B cell (primary cell): ENCODE measurements around the gene IGFLR1.

GRCh38 chr19:35163791-35164106 lies 9.2 kb downstream of the FXYD5 start:
- PRO-cap, result no peak
- CAGE, long polyA plus RNA, result no peak

DNA sequence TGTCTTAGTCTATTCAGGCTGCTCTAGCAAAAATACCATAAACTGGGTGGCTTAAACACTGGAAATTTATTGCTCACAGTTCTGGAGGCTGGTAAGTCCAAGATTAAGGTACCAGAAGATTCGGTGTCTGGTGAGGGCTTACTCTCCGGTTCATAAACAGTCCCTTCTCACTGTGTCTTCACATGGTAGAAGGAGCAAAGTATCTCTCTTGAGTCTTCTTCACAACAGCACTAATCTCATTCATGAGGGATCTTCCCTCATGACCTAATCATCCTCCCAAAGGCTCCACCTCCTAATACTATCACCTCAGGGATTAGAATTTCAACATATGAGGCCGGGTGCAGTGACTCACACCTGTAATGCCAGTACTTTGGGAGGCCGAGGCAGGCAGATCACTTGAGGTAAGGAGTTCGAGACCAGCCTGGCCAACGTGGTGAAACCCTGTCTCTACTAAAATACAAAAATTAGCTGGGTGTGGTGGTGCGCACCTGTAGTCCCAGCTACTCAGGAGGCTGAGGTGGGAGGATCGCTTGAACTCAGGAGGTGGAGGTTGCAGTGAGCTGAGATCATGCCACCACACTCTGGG lies 31.7 kb downstream of the FAM187B start:
- PRO-cap, result no peak
- CAGE, long polyA plus RNA, result no peak

DNA sequence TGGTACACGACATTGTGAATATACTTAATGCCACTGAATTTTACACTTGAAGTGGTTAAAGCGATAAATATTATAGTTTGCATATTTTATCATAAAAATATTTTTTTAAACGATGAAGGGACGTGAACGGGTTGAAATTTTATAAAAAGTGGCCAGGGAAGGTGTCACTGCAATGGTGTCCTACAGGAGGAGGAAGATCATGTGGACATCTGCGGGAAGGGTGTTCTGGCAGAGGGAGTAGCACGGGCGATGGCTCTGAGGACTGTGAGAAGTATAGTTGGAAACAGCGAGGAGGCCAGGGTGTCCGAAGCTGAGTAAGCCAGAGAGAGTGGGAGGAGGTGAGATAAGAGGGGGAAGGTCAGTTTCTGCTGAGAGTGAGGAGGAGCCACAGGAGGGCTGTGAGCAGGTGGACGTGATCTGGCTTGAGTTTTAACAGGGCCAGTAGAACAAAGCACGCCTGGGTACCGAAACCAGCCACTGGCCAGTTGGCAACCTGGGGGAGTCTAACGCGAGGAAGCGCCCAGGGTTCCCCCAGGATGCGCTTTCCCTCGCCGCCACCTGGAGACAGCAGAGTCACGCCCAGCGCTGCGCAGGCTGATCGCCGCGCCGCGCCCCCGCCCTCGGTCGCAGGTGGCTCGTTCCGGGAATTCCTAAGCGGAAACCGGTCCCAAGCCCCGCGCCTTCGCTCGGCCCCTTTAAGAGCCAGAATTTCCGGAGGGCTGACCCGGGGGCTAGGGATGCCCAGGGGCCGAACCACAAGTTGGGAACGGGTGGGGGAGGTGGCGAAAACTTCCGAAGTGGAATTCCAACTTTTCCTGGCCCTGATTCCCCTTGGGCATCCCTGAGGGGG lies 1.2 kb upstream of the LSR start:
- PRO-cap, result no peak
- CAGE, long polyA plus RNA, result no peak

DNA sequence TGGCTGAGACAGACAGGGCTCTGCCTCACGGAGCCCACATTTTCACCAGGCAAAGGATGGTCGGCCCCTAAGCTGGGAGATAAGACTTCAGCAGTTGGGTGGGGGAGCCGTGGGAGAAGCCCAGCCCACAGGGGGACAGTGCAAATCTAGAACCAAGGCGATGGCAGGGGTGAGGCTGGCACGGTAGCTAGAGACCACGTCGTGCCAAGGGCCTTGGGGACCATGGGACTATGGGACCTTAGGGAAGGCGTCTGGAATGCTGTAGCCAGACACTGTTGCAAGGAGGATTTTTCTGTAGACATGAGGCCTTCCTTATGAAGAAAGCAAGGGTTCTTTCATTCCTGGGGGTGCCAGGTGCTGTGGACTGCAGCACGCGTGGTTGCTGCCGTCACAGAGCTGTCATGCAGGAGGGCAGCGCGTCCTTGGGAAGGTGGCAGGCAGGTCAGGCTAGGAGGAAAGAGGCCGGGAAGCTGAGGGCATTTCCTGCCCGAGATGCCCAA lies 8.4 kb downstream of the LSR start:
- PRO-cap, result no peak
- CAGE, long polyA plus RNA, result no peak

DNA sequence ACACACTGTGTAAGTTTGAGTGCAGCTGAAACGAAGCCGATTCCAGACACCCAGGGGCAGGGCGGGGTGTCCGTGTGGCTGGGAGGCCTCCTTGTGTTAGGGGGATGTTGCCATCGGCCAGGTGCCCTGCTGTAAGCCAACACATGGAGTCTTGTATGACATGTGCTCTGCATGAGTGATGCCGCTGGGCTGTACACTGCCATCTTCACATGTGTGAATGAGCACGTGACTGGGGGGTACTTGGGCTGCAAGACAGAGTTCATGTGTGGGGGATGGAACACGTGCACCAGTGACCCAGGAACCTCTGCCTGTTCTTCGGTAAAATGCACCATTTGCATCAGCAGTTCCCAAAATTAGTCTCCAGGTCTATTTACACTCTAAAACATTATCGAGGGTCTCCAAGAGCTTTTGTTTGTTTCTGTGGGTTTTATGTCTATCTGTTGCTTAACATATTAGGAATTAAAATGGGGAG lies 8.9 kb upstream of the USF2 start:
- PRO-cap, result no peak
- CAGE, long polyA plus RNA, result no peak

DNA sequence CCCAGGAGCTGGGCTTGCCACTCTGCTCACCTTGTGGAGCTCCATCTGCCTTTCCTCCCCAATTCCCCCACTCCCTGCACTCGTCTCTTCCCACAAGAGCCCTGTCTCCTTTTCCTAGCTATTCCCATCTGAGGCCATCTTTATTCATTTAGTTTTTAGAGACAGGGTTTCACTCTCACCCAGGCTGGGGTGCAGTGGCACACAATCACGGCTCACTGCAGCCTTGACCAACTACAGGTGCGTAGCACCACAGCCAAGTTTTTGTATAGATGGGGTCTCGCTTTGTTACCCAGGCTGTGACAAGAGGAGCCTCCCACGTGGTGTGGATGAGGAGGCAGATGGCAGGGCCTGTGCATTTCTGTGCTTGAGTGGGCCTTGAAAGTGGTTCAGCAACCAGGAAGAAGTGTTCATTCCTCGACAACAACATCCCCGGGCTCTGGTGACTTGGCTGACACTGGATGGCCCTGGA lies 1.9 kb upstream of the HAMP start:
- PRO-cap, result no peak
- CAGE, long polyA plus RNA, result no peak

GRCh38 chr19:35310393-35311172 lies 18.4 kb upstream of the CD22 start:
- PRO-cap, result no peak
- CAGE, long polyA plus RNA, result no peak

DNA sequence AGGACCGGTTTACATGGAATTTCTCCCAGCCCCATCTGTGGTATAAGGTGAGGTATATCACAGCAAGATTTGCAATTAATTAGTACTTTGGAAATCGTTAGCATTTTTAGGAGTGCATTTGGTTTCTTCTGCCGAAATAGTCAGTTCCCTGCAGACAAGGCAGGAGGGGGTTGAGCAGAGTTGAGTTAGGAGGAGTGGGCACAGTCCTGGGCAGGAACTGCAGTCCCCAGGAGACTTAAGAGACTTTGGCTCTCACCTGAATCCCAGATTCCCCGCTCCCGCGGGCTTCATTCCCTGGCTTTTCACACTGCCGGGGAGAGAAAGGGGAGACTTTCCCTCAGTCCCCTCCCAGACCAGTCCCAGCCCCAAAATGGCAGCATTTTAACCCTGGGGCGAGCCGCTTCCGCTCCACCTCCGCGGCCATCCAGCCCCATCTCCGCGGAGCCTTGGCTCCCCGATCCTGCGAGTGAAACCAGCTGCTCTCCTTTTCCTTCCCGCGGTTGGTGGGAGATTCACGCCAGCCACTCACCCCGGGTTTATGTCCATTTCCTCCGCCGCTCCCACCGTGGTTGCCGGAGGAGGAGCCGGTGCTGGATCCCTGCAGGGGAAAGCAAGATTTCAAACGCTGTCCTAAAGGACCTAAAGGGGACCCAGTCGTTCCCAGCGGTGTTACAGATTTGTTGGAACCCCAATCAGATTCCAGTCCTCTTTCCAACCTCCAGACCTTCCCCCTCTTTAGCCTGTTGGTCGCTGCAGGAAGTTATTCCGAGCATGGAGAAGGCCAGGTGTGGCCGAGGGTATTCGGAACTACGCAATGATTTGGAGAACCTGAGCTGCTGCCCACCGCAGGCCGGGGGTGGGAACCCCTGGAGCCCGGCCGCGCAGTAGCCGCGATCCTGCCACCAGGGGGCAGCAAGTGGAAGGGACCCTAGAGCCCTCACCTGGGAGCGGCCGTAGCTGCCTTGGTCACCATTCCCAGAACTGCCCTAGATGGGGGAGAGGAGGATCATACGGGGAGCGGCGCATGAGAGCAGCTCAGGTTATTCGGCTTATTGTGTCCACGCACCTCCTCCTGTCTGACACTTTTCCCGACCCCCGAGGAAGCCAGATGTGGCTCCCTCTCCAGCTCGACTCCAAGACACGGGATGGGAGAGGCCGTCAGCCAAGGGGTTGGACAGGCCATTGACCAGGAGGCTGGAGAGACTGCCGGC lies 3.4 kb downstream of the DMKN start:
- PRO-cap, result no peak
- CAGE, long polyA plus RNA, result no peak

DNA sequence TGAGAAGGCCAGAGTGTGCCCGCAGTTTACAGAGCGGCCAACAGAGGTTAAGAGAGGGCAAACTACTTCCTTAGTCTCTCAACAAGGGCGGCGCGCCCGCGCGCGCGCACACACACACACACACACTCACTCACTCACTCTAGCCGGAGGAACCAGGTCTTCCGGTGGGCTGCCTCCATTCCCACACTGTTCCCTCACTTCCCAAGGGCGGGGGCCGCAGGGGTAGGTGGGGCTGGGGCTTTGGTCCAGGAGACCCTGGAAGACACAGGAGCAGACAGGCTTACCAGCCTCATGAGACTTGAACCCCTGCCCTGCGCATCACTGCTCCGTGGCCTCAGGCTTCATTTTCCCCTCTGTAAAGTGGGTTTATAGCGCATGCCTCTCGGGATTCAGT lies 828 bp downstream of the GAPDHS start:
- PRO-cap, result no peak
- CAGE, long polyA plus RNA, result no peak

GRCh38 chr19:35575588-35576058 lies 10.3 kb upstream of the PMIS2 start:
- PRO-cap, result no peak
- CAGE, long polyA plus RNA, result no peak

GRCh38 chr19:35638053-35638535 lies 3.5 kb upstream of the ETV2 start:
- PRO-cap, result no peak
- CAGE, long polyA plus RNA, result no peak

GRCh38 chr19:35644951-35645550 lies 3.1 kb upstream of the COX6B1 start:
- PRO-cap, result no peak
- CAGE, long polyA plus RNA, result no peak

- PRO-cap, result no peak
- CAGE, long polyA plus RNA, result no peak
Observed at GRCh38 chr19:35723448-35723807, 5.6 kb downstream of the KMT2B start.

- PRO-cap, result bidirectional peak, plus-strand start at chr19:35742570, minus-strand start at chr19:35742449
- CAGE, long polyA plus RNA, result start-site peak on the minus strand at chr19:35742418-35742479, 3,563 and 3,831 reads in 2 replicates; start-site peak on the plus strand at chr19:35742631-35742695, 17 and 19 reads in 2 replicates
Observed at GRCh38 chr19:35741894-35742945, at the start of gene IGFLR1. TSS of gene IGFLR1 (minus strand) at chr19:35742452.

- PRO-cap, result bidirectional peak, plus-strand start at chr19:35758195, minus-strand start at chr19:35757857
- CAGE, long polyA plus RNA, result no peak
Observed at GRCh38 chr19:35757095-35758023, 530 bp upstream of the HSPB6 start.

DNA sequence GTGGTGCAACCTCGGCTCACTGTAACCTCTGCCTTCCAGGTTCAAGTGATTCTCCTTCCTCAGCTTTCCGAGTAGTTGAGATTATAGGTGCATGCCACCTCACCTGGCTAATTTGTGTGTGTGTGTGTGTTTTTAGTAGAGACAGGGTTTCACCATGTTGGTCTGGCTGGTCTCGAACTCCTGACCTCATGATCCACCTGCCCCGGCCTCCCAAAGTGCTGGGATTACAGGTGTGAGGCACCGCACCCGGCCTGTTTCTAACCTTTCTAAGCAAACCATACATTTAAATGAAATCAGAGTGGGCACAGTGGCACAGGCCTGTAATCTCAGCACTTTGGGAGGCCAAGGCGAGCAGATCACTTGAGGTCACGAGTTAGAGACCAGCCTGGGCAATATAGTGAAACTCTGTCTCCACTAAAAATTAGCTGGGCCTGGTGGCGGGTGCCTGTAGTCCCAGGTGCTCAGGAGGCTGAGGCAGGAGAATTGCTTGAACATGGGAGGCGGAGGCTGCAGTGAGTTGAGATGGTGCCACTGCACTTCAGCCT lies 3.2 kb upstream of the ARHGAP33 start:
- PRO-cap, result no peak
- CAGE, long polyA plus RNA, result no peak

- PRO-cap, result no peak
- CAGE, long polyA plus RNA, result no peak
Observed at GRCh38 chr19:35788074-35788625, 12.8 kb downstream of the ARHGAP33 start.

- PRO-cap, result unidirectional peak, minus-strand start at chr19:35891137
- CAGE, long polyA plus RNA, result no peak
Observed at GRCh38 chr19:35890720-35891429, 11.5 kb upstream of the HCST start.

GRCh38 chr19:35899517-35899988 lies 2.8 kb upstream of the HCST start:
- PRO-cap, result bidirectional peak, plus-strand start at chr19:35899863, minus-strand start at chr19:35899601; bidirectional peak, plus-strand start at chr19:35899965, minus-strand start at chr19:35900060
- CAGE, long polyA plus RNA, result no peak

DNA sequence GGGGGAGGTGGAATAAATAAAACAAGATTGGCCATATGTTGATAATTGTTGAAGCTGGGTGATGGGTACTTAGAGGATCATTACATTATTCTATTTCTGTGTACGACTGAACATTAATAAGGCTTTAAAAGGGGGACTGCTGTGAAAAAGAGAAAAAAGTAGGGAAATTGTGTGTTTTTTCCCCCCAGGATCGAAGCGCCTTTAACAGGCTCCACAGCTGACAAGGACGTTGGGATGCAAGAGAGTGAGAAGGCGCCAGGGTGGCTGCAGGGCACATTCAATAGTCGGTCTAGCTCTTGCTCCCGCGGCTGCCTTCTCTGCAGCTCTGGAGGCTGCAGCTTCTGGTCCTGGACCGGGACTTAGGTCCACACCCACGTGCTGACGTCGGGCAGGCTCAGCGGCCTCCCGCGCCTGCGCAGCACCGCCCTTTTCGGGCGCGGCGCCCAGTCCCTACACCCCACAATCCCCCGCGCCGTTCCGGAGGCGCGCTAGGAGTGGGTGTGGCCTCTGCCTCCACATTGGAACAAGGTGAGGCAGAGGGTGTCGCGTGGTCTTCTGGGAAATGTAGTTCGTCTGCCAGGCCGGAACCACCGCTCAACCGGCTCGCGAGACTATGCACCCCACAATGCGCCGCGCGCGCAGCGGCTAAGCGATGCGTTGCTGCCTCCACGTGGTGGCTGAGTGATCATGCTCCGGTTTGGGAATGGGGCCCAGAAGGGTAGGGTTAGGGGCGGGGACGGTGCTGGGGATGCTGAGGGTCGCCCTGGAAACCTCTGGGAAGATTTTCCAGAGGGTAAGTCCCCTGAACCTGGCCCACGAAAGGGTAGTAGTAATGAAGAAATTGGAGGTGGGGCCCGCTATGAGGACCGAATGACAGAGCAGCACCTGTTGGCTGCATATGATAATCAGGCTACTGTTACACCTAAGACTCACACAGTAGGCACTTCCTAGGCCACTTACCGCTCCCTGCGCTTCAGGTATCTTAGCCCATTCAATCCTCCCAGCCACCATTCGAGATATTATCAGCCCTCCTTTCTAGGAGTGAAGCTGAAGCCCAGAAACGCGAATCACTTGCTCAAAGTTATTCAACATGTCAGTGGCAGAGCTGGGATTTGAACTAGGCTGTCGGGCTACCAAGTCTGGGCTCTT lies 4.7 kb upstream of the LRFN3 start:
- PRO-cap, result unidirectional peak, minus-strand start at position 319 of the sequence
- CAGE, long polyA plus RNA, result no peak